Myometrial cell (primary cell): ENCODE results near the gene TAC1.

DNA sequence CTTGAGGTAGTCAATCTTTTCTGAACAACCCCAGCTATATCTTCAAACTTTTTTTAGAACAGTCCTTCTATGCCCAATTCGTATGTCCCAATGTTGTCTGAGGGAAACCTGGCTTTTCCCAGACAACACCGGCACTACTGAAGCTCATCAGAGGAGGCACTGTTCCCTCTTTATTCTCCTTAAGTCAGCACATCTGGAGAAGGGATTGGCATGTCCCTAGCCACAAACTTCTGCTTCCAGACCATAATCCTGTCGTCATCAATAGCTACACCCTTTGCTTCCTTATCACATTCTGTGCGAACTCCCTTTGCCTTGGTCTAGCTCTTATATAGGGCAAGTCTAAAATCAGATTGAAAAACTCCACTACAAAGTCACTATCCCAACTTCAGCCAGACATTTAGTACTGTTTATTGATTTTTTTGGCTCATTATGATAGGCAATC lies 22.8 kb downstream of the PON3 start:
- RAMPAGE, long total RNA, result no peak

- RAMPAGE, long total RNA, result no peak
These were observed 1.8 kb upstream of the PON3 start for GRCh38 chr7:95397824-95398607.

- RAMPAGE, long total RNA, result no peak
These were observed 11.0 kb downstream of the PDK4 start for GRCh38 chr7:95585120-95585839.

DNA sequence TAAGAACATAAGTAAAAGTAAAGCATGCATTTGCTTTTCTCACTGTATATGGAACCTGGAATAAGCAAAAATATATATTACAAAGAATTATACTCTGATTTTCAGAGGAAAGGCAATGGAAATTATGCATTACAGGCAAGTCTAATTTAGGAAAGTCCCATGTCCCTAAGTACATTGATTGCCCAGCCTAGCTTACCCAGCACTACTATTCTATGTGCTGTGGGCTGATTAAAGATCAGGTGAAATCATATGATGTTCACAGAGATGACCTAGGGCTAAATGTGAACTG lies 2.6 kb upstream of the PDK4 start:
- RAMPAGE, long total RNA, result no peak

DNA sequence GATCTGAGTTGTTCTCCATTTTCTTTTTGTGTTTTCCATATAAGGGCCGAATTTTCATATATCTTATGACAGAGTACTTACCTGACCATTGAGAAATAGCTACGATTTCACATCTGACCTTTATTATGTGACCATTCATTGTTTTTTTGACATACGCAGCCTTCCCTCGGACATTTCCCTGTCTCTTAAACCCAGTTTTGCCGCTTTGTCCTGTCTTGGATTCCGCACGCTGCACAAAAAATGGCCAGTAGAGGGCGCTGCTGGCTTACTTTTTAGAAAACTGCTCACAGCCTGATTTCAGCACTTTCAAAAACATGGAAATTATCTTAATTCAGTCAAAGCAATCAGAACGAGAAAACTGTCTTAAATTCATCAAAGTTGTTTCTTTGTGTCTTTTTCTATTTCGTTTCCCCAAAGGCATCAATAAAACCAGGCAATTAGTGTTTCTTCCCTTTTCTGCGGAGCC lies 144.2 kb downstream of the DYNC1I1 start:
- RAMPAGE, long total RNA, result no peak

GRCh38 chr7:96177698-96178253 lies 144.1 kb downstream of the SLC25A13 start:
- RAMPAGE, long total RNA, result no peak

- RAMPAGE, long total RNA, result no peak
These were observed 769 bp downstream of the SLC25A13 start for GRCh38 chr7:96321053-96321604.

DNA sequence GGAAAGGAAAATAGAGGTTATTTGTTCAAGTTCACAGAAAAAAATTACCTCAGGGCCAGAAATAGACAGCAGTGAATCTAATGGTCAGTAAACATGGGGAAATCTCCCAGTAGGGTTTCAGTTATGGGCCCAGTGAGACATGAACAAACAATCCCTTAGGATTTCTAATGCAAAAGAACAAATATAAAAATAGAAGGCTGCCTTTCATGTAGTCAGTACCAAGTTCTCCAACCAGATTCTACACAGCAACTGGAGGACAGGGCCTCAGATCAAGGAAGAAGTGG lies 85.2 kb upstream of the SEM1 start:
- RAMPAGE, long total RNA, result no peak

DNA sequence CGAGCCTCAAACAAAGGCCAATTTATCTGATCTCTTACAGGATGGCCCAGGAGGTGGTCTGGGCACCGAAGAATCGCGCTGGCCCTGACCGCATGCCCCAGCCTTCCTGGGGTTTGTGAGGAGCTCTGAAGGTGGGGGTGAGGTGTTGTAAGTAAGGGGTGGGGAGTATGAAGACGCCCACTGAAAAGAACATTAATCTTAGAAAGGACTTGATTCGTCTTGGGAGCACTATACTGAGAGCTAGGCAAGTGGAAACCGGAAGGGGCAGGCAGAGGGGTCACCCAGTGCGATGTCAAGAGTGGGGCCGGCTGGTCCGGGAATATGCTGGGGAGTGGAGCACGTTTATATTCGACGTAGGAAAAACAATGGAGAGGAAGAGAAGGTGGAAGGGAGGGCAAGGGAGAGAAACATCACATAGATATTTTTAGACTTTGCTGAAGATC lies 7.2 kb downstream of the DLX5 start:
- RAMPAGE, long total RNA, result no peak

- RAMPAGE, long total RNA, result no peak
These were observed 6.0 kb downstream of the DLX5 start for GRCh38 chr7:97018741-97018940.

DNA sequence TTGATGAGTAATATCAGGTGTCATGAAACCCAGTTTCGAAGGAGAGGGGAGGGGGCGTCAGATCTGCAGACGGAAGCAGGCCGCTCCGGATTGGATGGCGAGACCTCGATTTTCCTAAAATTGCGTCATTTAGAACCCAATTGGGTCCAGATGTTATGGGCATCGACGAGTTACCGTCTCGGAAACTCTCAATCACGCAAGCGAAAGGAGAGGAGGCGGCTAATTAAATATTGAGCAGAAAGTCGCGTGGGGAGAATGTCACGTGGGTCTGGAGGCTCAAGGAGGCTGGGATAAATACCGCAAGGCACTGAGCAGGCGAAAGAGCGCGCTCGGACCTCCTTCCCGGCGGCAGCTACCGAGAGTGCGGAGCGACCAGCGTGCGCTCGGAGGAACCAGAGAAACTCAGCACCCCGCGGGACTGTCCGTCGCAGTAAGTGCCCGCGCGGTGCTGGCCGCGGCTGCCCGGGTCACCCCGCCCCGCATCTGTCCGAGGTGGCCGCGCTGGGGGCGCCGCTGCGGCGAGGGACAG lies at the start of gene TAC1:
TSS of gene TAC1 (plus strand) at position 321 of the 529 bp plus-strand sequence.
- RAMPAGE, long total RNA, result no peak

GRCh38 chr7:98110496-98111120 lies 3.9 kb downstream of the LMTK2 start:
- RAMPAGE, long total RNA, result no peak

DNA sequence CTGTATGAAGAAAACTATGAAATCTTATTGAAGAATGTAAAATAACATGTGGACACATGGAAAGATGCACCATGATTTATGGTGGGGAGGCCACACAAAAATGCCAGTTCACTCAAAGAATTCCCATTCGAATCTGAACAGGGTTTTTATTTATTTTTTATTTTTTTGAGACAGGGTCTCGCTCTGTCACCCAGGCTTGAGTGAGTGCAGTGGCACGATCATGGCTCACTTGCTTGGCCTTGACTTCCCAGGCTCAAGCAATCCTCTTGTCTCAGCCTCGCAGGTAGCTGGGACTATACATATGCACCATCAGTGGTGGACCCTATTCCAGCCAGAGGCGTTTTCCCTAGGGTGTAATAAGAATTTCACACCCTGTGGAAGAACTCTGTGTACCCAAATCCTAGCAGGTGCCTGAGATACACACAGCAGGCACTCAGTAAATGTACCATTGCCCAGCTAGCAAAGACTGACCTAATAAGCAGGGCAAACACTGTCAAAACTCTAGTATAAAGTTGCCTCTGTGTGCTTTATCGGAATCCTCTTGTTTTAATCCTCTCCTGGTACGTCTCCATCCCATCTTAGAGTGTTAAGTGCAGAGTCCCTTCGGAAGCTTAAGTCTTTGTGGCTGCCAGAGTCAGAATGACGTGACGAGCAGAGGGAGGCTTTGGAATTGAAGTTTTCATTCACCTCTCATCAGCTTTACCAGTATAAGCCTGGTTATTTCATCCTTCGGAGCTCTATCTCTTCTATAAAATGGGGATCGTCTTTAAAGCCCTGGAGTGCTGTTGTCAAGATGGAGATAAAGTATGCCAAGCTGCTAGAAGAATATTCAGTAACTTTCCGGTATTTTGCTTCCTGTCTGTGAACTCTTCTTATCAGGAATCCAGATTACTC lies 33.6 kb upstream of the BHLHA15 start:
- RAMPAGE, long total RNA, result no peak

GRCh38 chr7:98284018-98285152 lies 2.9 kb downstream of the BRI3 start:
- RAMPAGE, long total RNA, result no peak

DNA sequence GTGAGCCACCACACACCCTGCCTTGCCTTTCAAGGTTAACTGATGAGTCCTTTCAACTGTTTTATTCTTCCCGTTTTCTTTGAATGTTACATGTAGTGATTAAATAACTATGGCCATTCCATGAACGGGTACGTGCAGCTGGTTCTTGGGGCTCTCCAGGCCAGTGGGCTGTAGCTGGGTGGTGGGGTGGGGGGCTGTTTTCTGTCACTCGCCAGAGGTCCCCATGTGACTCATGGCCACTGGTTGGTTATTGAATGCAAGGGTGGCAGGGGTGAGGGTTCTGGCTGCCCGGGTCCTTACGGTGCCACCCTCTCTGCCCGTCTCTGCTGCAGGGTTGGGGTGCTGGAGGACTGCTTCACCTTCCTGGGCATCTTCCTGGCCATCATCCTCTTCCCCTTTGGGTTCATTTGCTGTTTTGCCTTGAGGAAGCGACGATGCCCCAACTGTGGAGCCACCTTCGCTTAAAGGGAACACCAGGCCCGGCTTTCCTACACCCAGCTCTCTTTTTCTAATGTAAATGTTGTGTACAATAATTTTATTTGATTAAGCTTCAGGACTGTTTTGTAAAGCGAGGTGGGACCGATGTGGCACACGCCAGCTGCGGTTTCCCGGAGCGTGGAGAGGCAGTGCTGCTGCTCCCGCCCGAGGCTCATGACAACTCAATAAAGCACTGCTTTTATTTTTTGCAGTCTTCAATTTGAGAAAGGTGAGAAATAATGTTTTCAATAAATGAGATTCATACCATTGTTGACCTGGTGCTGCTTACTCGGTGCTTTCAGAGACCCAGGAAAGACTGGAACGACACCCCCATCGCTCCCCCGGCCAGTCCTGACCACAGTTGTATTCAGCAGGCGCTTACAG lies 9.5 kb downstream of the BRI3 start:
- RAMPAGE, long total RNA, result no peak

DNA sequence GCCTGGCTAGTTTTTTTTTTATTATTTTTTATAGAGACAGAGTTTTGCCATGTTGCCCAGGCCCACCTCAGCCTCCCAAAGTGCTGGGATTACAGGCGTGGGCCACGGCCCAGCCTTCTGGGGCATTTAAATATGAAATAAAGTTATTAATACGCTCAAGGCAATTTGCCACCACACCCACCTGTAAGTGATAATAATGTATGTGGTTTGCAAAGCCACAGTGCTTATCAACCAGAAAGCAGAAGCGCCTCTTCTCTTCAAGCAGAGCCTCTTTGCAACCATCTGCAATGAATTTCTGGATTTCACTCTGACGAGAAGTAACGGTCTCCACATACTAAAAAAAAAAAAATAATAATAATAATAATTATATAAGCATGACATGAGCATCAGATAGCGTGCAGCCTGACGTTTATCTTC lies 33.8 kb downstream of the BRI3 start:
- RAMPAGE, long total RNA, result no peak

DNA sequence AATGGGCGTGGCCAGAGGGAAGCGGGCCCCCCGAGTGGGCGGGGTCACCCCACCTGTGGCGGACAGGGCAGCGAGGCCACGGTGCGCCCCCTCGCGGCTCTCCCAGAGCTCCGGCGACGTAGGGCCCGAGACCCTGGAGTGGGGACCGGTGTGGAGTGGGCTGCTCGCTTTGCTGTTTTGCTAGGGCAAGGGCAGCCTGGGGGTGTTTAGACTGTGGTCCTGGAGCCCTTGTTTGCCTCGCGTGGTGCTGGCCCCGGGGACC lies 286 bp upstream of the BAIAP2L1 start:
- RAMPAGE, long total RNA, result no peak

- RAMPAGE, long total RNA, result no peak
These were observed 20.0 kb upstream of the BAIAP2L1 start for GRCh38 chr7:98421015-98421239.

DNA sequence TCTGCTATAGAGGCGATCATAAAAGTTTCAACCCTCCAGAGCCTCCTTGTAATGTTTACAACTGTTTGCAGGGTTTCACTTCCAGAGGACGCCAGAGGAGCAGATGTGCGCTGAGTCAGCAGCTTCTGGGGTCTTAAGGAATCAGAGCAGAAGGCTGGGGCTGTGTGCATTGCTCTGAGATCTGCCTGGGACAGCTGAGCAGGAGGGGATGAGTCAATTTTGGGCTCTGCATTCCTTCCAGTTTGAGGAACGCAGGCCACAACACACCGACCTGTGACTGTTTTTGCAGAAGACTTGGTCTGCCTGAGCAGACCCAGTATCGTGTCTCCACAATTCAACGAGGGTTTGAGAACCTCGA lies 98.2 kb downstream of the TMEM130 start:
- RAMPAGE, long total RNA, result no peak

GRCh38 chr7:98826699-98827204 lies 43.1 kb downstream of the TMEM130 start:
- RAMPAGE, long total RNA, result no peak